ENCODE measurements around a stretch of chr22.

DNA sequence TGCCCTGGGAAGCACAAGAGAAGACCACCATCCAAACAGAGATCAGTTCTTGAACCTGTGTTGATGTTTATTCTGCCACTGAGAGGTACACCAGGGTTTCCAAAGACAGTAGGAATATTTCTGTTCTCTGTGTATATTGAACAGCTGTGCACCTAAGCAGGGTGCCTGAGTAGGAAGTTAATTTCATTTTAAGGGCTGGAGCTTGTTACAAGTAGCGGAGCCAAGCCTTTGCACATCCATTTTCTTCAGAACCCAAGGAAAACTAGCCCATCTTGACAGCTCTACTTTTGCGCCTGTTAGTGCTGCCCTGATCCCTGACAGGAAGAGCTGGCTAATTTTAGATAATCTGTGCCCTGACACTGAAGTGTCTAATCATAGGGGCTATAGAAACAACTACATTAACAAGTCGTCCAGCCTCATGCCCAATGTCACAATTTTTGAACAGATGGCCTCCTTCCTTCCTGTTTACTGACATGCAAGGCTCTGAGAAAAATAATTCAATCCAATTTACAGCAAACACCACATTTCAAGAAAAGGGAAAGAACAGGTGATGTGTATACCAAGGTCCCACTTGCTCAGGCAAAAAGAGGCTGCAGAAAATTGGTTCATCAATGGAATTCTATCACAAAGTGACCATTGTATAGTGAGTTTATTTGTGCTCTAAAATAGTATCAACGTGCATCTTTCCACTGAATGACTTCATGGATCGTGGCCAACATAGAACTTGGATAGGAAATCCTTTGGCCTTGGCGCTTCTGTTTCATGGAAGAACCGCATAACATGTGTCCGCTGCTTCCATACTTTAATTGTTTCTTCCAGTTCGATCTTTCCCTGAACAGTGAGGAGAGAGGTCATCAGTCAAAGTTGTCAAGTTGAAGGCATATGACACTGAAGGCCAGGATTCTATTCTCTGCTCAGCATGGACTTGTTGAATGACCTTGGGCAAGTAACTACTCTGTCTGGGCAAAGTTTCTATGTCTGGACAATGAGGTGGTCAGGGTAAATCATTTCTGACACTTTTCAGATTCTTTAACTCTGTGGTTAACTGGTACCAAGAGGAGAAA is 4.8 kb downstream of the NDUFA6 start:
- PRO-cap = no peak

DNA sequence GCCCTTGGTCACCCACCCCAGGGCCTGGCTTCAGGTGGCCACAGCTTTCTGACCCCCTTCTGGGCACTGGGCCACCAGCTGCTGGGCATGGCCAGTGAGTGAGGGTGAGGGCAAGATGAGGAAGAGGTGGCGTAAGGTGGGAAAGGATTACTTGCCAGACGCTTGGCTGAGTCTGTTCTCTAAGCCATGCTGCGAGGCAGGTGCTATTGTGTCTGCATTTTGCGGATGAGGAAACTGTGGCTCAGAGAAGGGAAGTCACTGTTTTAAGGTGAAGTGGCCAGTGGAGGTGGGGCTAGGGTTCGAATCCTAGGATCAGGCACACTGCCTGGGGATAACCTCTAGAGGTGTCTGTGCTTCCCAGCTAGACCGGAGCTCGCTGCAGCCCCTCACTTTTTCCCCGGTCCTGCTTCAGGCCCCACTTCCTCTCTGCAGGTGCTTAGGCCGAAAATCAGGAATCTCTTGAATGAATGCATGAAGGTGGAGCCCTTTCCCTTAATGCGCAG is 7.9 kb upstream of the NFAM1 start:
- PRO-cap = no peak

DNA sequence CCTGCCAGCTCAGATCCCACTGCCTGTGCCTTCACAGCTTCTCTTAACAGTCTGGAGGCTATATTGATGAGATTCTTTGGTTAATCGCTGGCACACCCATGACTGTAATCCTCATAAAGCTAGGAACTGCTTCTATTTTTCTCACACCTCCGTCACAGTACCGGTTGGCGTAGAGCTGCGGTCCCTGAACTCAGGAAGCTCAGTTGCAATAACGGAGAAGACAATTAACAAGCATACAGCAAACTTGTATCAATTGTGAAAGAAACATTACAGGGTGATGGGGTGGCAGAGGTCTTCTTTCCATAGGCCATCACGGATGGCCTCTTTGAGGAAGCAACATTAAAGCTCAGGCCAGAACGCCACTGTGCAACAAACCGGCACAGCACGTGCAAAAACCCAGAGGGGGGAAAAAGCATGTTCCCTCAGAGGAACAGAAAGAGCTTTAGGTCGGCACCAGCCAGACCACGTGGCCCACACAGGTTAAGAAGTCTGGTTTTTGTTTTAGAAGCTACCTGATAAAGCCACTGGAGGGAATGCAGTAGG is 854 bp downstream of the RRP7A start:
- PRO-cap = no peak

GRCh38 chr22:42642058-42642395 is 1.6 kb upstream of the ATP5MGL start:
- PRO-cap = no peak

DNA sequence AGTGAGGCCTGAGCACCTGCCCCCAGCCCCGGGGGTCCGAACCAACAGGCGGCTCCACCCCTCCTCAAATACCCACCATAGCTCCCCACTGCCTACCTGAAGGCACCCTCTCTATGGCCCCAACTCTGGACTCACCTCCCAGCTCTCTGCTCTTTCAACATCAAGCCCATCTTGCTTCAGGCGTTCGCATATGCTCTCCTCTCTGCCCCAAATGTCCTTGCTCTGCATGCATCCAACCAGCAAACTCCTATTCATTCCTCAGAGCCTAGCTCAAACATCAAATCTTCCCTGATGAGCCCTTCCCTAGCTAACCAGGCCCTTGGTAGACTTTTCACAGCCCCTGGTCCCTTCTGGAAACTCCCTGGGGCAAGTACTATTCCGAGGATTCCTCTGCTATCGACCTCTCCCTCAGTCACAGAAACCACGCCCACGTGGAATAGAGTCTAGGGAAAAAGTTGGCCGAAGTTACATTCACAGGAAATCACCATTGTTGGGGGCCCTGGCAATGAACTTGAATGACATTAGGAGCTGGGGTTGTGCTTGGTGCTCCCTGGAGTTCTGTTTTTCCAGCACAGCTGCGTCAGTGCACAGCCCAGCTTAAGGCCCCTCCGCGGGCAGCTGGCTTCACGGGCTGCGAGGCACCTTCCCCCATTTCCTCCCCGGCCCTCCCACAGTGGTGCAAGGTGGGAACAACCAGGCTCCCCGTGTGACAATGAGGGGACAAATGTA is 4.0 kb upstream of the ATP5MGL start:
- PRO-cap = no peak

DNA sequence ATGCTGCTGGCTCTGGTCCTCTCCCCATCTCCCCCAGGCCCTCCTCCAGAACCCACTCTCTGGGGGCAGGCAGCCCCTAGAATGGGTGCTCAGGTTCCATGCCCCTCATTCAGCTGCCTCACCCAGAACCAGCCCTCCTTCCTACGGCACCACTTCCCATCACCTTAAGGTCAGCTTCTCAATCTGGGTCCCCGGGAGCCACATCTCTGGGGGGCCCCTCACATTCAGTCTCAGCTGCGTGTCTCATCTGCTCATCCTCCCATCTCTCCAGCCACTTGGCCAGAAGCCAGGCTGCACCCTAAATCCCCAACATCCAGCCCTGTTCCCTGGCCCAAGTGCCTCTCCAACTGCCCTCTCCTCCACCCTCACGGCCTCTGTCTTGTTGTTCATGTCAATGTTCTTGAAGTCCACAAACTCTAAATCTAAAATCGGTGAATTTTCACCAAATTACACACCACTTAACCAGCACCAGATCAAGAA is 34.0 kb downstream of the A4GALT start:
- PRO-cap = no peak

GRCh38 chr22:42699077-42699859 is 21.4 kb downstream of the A4GALT start:
- PRO-cap = no peak

DNA sequence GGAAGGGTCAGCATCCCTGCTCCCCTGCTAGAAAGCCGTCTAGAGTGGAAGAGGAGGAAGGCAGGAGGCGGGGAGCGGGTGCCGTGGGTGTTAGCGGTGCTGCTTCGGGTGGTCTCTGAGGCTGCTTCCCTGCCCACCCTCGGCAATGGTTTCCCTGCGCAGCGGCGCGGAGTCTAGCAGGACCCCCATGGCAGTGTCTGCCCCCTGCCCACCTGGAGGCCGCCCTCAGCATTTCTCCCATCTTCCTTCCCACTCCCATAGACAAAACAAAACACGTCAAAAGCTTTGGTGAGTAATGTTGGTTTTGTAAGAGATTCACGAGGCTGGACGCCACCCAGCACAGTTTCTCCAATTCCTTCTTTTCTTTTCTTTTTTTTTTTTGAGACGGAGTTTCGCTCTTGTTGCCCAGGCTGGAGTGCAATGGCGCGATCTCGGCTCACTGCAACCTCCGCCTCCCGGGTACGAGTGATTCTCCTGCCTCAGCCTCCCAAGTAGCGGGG is 38.6 kb upstream of the A4GALT start:
- PRO-cap = no peak

GRCh38 chr22:42773042-42773752 is 52.5 kb upstream of the A4GALT start:
- PRO-cap = no peak

DNA sequence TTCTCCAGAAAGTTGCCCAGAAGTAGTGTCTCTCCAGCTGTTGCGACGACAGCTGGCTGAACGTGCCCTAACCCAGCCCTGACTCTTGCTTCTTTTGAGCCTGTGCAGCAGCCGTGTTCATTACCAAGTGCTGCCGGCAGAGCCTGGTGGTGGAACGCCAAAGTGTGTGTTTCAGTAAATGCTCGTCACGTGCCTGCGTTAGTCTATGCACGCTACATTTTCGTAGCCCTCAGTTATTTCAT is 66.1 kb downstream of the ARFGAP3 start:
- PRO-cap = no peak

GRCh38 chr22:42806112-42806694 is 50.9 kb downstream of the ARFGAP3 start:
- PRO-cap = no peak

DNA sequence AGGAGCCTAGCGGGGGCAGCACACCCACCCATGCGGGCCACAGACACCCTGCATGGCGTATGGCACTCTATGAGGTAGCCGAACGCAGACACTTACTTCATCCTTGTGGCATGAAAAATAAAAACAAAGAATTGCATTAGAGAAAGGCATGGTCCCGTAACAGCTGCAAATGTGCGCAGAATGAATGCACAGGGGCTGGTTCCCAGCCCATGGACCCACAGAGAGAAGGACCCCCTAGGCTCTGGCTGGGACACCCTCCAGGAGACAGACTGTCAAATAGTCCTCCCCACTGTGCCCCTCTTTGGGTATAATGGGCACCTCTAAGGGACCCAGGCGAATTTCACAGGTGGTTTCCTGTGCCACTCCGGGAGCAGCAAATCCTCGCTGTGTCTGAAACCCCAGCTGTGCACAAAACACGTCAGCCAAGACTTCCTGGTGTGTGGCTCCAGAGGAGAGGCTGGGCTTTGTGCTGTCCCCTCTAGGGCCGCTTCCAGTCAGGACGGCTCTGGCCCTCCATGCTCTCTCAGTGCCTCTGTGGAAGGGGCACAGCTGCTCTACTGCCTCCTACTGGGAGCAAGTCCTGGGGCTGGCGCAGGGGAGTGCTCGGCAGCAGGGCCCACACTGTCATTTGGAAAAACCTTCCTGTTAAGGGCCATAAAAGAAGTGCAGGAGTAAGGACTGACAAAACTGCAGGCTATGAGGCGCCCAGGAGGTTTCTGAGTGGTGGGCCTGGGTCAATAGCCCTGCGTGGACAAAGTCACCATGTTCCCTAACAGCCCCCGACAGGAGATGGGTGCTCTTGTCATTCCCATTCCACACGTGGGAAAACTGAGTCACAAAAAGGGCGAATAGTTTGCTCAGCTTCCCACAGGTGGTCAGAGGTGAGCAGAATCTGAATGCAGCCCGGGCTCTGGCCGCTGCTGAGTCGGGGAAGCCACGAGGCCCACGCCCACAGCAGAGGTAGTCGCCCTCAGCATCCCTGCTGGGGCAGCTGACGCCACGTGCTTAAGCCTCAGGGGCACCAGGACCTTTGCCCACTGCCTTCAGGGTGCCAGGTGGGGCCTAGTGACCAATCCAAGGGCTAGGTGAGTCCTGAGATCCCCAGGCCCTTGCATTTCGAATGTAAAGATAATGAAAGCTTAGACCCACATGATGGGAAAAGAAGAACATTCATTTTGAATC is 23.8 kb upstream of the ARFGAP3 start:
- PRO-cap = no peak

GRCh38 chr22:42887272-42887910 is 30.3 kb upstream of the ARFGAP3 start:
- PRO-cap = bidirectional peak, plus-strand start at chr22:42887842, minus-strand start at chr22:42887550

GRCh38 chr22:42932973-42934246 is 76.3 kb upstream of the ARFGAP3 start:
- PRO-cap = unidirectional peak, minus-strand start at chr22:42933617; bidirectional peak, plus-strand start at chr22:42934072, minus-strand start at chr22:42933772

- PRO-cap = no peak
Observed at GRCh38 chr22:42955046-42955742, 59.8 kb downstream of the PACSIN2 start.

GRCh38 chr22:42969677-42970594 is 45.0 kb downstream of the PACSIN2 start:
- PRO-cap = unidirectional peak, minus-strand start at chr22:42970165

DNA sequence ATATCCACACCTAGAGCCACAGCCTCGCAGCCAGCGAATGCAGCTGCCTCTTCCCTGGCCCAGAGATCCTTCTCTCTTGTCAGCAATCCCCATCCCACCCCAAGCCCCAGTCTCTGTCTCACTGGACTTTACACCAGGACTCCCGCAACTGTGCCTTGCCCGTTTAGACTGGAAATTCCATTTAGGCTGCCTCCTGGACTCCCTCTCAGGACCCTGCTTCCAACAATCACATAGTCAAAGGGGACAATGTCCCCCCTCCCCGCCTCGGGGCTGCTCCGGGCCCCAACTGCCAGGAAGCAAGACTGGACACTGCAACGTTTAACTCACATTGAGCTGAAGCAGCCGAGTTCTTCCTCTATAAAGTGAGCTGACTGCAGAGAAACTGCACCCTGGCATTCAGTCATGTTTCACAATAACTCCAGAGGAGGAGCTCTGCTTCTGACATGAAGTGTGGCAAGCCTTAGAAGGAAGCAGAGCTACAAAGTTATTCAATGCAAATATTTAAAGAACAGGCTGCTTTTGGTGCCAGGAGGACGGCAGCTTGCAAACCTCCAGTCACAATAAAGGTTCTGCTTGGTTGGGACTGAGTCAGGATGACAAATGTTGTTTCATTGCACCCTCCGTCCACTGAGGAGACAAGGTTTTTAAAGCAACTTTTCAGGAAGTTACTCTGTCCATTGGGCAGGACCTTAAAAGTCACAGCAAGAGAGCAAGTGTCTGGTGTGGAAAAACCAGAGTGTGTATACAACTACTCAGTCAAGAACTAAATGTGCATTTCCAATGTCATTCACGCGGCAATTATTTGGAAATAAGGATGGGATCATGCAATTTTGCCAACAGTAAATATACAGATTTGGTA is 19.9 kb downstream of the PACSIN2 start:
- PRO-cap = bidirectional peak, plus-strand start at position 692 of the sequence, minus-strand start at position 330 of the sequence

- PRO-cap = no peak
Observed at GRCh38 chr22:43002195-43002749, 12.7 kb downstream of the PACSIN2 start.

GRCh38 chr22:43013229-43013666 is 1.7 kb downstream of the PACSIN2 start:
- PRO-cap = no peak

- PRO-cap = no peak
Observed at GRCh38 chr22:43148561-43149001, 2.8 kb upstream of the TSPO start.